ENCODE data around the genes ZNF69, ZNF564 and GET3.

- RAMPAGE, long total RNA, result no peak
- RRBS, 2 experiments, result no CpG with 5 or more reads among the region's 6 CpGs
CAGE:
- cytosol, long polyA minus RNA, result no peak
- cytosol, long polyA plus RNA, result no peak
- long polyA plus RNA, result no peak
- nucleolus, long total RNA, result no peak
- nucleus, long polyA plus RNA, result no peak
- nucleus, long total RNA, result no peak
Observed at GRCh38 chr19:11832308-11832814, 16.2 kb upstream of the ZNF439 start.

DNA sequence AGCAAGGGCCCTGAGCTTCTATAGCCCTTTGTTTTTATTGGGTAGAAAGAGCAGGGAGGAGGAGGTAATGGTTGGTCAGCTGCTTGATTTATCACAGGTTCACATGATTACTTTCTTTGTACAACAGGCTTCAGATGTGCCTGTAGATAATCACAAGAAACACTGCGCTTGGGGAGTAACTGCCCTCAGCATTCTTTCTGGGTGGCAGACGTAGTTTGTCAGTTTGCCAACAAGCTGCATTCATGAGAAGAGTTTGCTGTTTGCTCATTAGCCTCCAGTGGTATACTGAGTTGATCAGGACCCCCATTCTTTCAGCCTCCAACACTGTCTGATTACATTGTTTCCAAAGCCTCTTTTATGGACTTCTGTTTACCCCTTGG lies 4.7 kb upstream of the ZNF439 start:
- RAMPAGE, long total RNA, result no peak
- RRBS, 2 experiments, result no CpG with 5 or more reads among the region's 2 CpGs
CAGE:
- cytosol, long polyA minus RNA, result no peak
- cytosol, long polyA plus RNA, result no peak
- long polyA plus RNA, result no peak
- nucleolus, long total RNA, result no peak
- nucleus, long polyA plus RNA, result no peak
- nucleus, long total RNA, result no peak

DNA sequence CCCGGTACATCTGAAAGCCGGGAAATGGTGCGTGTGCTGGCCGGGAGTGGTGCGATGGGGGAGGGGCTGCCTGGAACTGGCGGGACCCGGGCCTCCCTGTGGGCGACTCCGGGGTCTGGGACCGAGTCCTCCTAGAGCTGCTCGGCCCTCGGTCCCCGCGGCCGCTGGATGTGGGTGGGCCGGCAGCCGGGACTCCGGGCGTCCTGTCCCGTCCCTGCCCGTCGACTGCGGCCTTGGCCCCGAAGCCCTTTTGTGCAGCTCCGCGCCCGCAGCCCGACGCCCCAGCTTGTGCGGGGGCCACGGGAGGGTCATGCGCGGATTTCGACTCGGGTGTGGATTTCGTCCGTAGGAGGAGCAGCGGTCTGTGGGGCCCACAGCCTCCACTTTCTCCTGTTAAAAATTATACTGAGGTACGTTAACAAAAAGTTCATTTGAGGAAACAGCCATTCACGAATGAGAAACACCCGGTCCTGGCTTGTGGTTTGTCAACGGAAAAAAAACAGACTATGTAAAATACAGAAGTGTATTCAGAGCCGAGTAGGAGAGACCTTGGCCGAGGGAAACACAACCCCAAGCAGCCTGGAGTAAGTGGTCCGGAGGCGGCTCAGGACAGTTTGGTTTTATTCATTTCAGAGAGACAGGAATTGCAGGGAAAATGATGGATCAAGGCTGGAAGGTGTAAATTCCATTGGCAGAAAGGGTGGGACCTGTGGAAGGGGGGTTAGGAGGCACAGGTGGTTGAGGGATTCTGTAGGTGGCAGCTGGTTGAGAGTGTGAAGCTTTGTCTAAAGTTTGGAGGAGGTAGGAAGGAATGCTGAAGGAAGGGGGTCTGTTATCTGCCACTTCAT lies 602 bp downstream of the ZNF439 start:
- RAMPAGE, long total RNA, result no peak
- RRBS, 2 experiments, result 2 to 4% methylated on average over 9 of the region's 46 CpGs
CAGE:
- cytosol, long polyA minus RNA, result no peak
- cytosol, long polyA plus RNA, result no peak
- long polyA plus RNA, result no peak
- nucleolus, long total RNA, result no peak
- nucleus, long polyA plus RNA, result no peak
- nucleus, long total RNA, result no peak

GRCh38 chr19:11887602-11888577 lies at the start of gene ZNF69:
Gene ZNF69, plus strand, starts transcription at chr19:11887782.
- RAMPAGE, long total RNA, result no peak
- RRBS, 2 experiments, result 0% methylated on average over 10 of the region's 58 CpGs; no CpG with 5 or more reads in 1 of the 2 experiments
CAGE:
- cytosol, long polyA minus RNA, result no peak
- cytosol, long polyA plus RNA, result no peak
- long polyA plus RNA, result no peak
- nucleolus, long total RNA, result no peak
- nucleus, long polyA plus RNA, result no peak
- nucleus, long total RNA, result no peak

DNA sequence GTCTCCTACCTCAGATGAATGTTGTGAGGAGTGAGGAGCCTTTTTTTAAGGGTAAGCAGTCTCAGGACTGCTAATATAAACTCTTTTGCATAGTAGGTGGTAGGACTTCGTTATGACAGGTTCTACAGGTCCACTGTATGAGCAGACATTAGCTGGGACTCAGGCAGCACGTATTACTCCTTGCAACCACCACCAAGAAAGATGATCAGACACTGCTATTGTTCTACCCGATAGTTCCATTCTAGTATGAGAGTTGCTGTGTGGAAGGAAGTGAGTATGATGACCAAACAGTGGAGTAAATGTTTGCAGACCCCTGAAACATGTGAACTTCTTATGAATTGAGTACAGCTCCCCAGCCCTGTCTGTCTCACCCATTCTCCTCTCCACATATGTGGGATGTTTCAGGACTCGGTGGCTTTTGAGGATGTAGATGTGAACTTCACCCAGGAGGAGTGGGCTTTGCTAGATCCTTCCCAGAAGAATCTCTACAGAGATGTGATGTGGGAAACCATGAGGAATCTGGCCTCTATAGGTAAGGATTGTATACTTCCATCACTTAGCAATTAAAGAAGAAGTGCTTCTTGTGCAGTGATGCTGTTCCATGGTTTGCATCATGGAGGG lies 22.6 kb downstream of the ZNF136 start:
- RAMPAGE, long total RNA, result no peak
- RRBS, 2 experiments, result no CpG with 5 or more reads among the region's 4 CpGs
CAGE:
- cytosol, long polyA minus RNA, result no peak
- cytosol, long polyA plus RNA, result no peak
- long polyA plus RNA, result no peak
- nucleolus, long total RNA, result no peak
- nucleus, long polyA plus RNA, result no peak
- nucleus, long total RNA, result no peak

GRCh38 chr19:12271490-12271775 lies 23.2 kb downstream of the ZNF44 start:
- RAMPAGE, long total RNA, result no peak
- RRBS, 2 experiments, result no CpG with 5 or more reads among the region's 2 CpGs
CAGE:
- cytosol, long polyA minus RNA, result no peak
- cytosol, long polyA plus RNA, result no peak
- long polyA plus RNA, result no peak
- nucleolus, long total RNA, result no peak
- nucleus, long polyA plus RNA, result no peak
- nucleus, long total RNA, result no peak

GRCh38 chr19:12550888-12552038 lies at the start of gene ZNF564:
Gene ZNF564, minus strand, starts transcription at chr19:12551482.
- RAMPAGE, long total RNA, result start-site peak on the minus strand at chr19:12551429-12551498, 143 and 459 reads in 2 replicates
- RRBS, 2 experiments, result under 1 to 2% methylated on average over 8 to 12 of the region's 66 CpGs
CAGE:
- cytosol, long polyA minus RNA, result start-site peak on the minus strand at chr19:12551423-12551433, 15 reads
- cytosol, long polyA plus RNA, result start-site peak on the plus strand at chr19:12551714-12551758, 14 and 16 reads in 2 replicates
- long polyA plus RNA, result start-site peak on the plus strand at chr19:12551710-12551757, 14 and 16 reads in 2 replicates
- nucleolus, long total RNA, result start-site peak on the plus strand at chr19:12551726-12551769, 35 reads
- nucleus, long polyA plus RNA, result no peak
- nucleus, long total RNA, result no peak

DNA sequence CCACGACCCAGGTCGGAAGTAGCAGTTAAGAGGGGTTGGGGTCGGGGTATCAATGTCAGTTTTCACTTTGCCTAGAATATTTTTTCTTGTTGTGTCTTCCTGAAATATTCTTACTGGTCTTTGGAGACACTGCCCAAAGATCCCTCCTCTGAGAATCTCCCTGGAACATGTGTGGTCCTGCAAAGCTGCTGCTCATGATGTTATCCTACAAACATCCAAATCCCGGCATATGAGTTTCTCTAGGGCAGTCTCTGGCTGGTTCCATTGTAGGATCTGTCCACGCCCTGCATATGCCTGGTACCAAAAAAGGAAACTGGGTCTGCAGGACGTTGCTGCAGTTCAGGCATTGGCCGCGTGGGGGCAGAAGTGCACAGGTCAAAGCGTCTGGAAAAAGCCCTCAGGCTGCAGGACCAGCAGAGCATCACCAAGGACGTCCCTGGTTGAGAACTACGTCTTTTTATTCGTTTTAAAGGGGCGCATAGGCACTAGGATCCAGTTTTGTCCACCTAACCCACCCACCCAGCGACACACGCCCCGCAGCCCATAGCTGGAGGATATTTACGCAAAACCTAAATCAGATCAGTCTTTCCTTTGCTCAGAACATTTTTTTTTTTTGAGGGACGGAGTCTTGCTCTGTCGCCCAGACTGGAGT lies 12.7 kb upstream of the ZNF564 start:
- RAMPAGE, long total RNA, result no peak
- RRBS, 2 experiments, result no CpG with 5 or more reads among the region's 19 CpGs
CAGE:
- cytosol, long polyA minus RNA, result no peak
- cytosol, long polyA plus RNA, result no peak
- long polyA plus RNA, result no peak
- nucleolus, long total RNA, result no peak
- nucleus, long polyA plus RNA, result no peak
- nucleus, long total RNA, result no peak

- RAMPAGE, long total RNA, result no peak
- RRBS, 2 experiments, result 2 to 3% methylated on average over 13 to 15 of the region's 25 CpGs
CAGE:
- cytosol, long polyA minus RNA, result start-site peak on the minus strand at chr19:12668959-12668972, 40 reads
- cytosol, long polyA plus RNA, result no peak
- long polyA plus RNA, result no peak
- nucleolus, long total RNA, result no peak
- nucleus, long polyA plus RNA, result no peak
- nucleus, long total RNA, result no peak
Observed at GRCh38 chr19:12668874-12669272, 342 bp downstream of the WDR83OS start.

DNA sequence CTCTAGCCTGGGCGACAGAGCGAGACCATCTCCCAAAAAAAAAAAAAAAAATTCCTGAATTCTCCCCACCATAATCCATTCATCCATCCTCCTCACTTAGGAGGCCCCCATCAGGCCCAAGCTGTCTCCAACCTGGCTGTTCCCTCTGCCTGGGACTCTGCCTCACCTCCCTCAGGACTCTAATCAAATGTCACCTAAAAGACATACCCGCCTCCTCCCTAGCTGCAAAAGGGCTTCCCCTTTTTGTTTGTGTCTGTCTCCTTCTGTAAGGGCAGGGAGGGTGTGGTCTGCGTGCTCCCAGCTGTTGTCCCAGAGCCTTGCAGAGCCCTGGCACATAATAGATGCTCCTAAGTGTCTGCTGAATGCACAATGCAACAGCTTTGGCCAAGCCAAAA lies 4.5 kb downstream of the TRIR start:
- RAMPAGE, long total RNA, result no peak
- RRBS, 2 experiments, result no CpG with 5 or more reads among the region's 4 CpGs
CAGE:
- cytosol, long polyA minus RNA, result no peak
- cytosol, long polyA plus RNA, result no peak
- long polyA plus RNA, result no peak
- nucleolus, long total RNA, result no peak
- nucleus, long polyA plus RNA, result no peak
- nucleus, long total RNA, result no peak

DNA sequence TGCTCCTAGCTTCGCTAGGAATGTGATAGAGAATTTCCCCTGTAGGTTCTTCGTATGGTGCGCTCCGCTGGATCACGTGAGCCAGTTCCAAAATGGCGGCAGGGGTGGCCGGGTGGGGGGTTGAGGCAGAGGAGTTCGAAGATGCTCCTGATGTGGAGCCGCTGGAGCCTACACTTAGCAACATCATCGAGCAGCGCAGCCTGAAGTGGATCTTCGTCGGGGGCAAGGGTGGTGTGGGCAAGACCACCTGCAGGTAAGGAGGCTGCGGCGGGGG lies at the start of gene GET3:
Gene GET3 (plus strand): TSS at position 84 of the 274 bp plus-strand sequence.
- RAMPAGE, long total RNA, result start-site peak on the plus strand centred at position 101 of the sequence, 49 bp wide, 108 and 77 reads in 2 replicates
- RRBS, 2 experiments, result no CpG with 5 or more reads among the region's 15 CpGs
CAGE:
- cytosol, long polyA minus RNA, result no peak
- cytosol, long polyA plus RNA, result start-site peak on the plus strand centred at position 80 of the sequence, 10 bp wide, 73 and 77 reads in 2 replicates
- long polyA plus RNA, result start-site peak on the plus strand centred at position 77 of the sequence, 7 bp wide, 50 and 61 reads in 2 replicates
- nucleolus, long total RNA, result start-site peak on the plus strand centred at position 92 of the sequence, 50 bp wide, 26 reads
- nucleus, long polyA plus RNA, result start-site peak on the plus strand centred at position 80 of the sequence, 10 bp wide, 75 and 78 reads in 2 replicates
- nucleus, long total RNA, result no peak

GRCh38 chr19:12789774-12790637 lies 1.3 kb upstream of the JUNB start:
- RAMPAGE, long total RNA, result no peak
- RRBS, 2 experiments, result 2% methylated on average over 3 to 13 of the region's 71 CpGs
CAGE:
- cytosol, long polyA minus RNA, result start-site peak on the minus strand at chr19:12789897-12789903, 8 reads
- cytosol, long polyA plus RNA, result no peak
- long polyA plus RNA, result no peak
- nucleolus, long total RNA, result start-site peak on the plus strand at chr19:12790220-12790262, 10 reads
- nucleus, long polyA plus RNA, result no peak
- nucleus, long total RNA, result no peak

DNA sequence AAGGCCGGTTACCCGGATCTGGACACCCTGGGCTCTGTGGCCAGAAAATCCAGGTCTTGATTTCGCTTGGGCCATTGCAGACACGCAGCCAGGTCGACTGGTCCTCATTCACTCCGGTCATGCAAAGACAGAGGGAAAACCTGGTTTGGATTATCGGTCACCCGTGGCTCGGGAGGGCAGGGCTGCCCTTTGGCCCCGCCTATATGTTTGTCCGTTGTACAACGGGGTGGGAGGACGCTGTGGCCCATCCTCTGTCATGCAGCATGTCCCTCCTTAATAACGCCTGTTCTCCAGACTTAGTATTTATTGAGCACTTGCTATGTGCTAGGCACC lies 1.9 kb upstream of the RTBDN start:
- RAMPAGE, long total RNA, result no peak
- RRBS, 2 experiments, result 4% methylated on average over 4 of the region's 14 CpGs; no CpG with 5 or more reads in 1 of the 2 experiments
CAGE:
- cytosol, long polyA minus RNA, result no peak
- cytosol, long polyA plus RNA, result no peak
- long polyA plus RNA, result no peak
- nucleolus, long total RNA, result no peak
- nucleus, long polyA plus RNA, result no peak
- nucleus, long total RNA, result no peak

- RAMPAGE, long total RNA, result no peak
- RRBS, 2 experiments, result no CpG with 5 or more reads among the region's 42 CpGs
CAGE:
- cytosol, long polyA minus RNA, result no peak
- cytosol, long polyA plus RNA, result no peak
- long polyA plus RNA, result no peak
- nucleolus, long total RNA, result no peak
- nucleus, long polyA plus RNA, result no peak
- nucleus, long total RNA, result no peak
Observed at GRCh38 chr19:12946073-12946778, 564 bp downstream of the RAD23A start.

- RAMPAGE, long total RNA, result no peak
- RRBS, 2 experiments, result 63 to 65% methylated on average over 4 to 10 of the region's 27 CpGs
CAGE:
- cytosol, long polyA minus RNA, result no peak
- cytosol, long polyA plus RNA, result no peak
- long polyA plus RNA, result no peak
- nucleolus, long total RNA, result no peak
- nucleus, long polyA plus RNA, result no peak
- nucleus, long total RNA, result no peak
Observed at GRCh38 chr19:13006571-13007322, 11.5 kb downstream of the NFIX start.

GRCh38 chr19:13009809-13010599 lies 14.7 kb downstream of the NFIX start:
- RAMPAGE, long total RNA, result no peak
- RRBS, 2 experiments, result 25 to 85% methylated on average over 12 of the region's 50 CpGs
CAGE:
- cytosol, long polyA minus RNA, result no peak
- cytosol, long polyA plus RNA, result no peak
- long polyA plus RNA, result no peak
- nucleolus, long total RNA, result no peak
- nucleus, long polyA plus RNA, result no peak
- nucleus, long total RNA, result no peak

- RAMPAGE, long total RNA, result no peak
- RRBS, 2 experiments, result no CpG with 5 or more reads among the region's 33 CpGs
CAGE:
- cytosol, long polyA minus RNA, result no peak
- cytosol, long polyA plus RNA, result no peak
- long polyA plus RNA, result no peak
- nucleolus, long total RNA, result no peak
- nucleus, long polyA plus RNA, result no peak
- nucleus, long total RNA, result no peak
Observed at GRCh38 chr19:13022794-13023848, 27.8 kb downstream of the NFIX start.

GRCh38 chr19:13068081-13068552 lies 34.5 kb downstream of the LYL1 start:
- RAMPAGE, long total RNA, result no peak
- RRBS, 2 experiments, result no CpG with 5 or more reads among the region's 2 CpGs
CAGE:
- cytosol, long polyA minus RNA, result no peak
- cytosol, long polyA plus RNA, result no peak
- long polyA plus RNA, result no peak
- nucleolus, long total RNA, result no peak
- nucleus, long polyA plus RNA, result no peak
- nucleus, long total RNA, result no peak

- RAMPAGE, long total RNA, result no peak
- RRBS, 2 experiments, result no CpG with 5 or more reads among the region's 7 CpGs
CAGE:
- cytosol, long polyA minus RNA, result no peak
- cytosol, long polyA plus RNA, result no peak
- long polyA plus RNA, result no peak
- nucleolus, long total RNA, result no peak
- nucleus, long polyA plus RNA, result no peak
- nucleus, long total RNA, result no peak
Observed at GRCh38 chr19:13072251-13072619, 30.4 kb downstream of the LYL1 start.

DNA sequence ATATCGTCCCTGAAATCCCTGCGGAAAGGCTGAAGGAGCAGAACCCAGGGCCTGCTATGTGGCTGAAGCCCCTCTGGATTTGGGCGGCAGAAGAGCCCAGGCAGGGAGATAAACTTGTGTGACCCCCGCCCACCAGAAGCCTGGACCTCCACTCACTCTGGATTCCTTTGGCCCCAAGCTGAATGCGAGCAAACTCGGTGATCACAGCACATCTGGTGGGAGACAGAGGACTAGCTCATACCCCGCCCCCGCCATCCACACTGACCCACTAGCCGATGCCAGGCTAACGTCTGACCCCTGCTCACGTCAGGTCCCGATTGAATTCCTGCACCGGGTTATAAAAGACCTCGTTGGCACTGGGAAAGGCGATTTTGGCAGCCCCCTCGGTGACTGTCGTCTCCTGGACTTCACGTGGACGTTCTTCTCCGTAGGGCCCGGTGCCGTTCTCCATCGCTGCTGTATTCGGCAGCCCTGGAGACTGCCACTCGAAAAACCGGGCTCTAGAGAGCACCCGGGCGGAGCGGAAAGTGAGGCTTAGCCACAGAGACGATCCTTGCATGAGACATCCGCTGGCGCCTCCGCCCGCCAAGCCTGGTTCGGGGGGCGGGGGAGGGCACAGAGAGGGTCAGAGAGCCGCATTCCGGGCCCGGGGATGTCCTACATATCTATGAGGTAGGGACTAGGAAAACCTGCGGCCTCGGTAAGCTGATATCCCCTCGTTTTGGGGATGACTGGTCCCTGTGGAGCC lies 525 bp downstream of the TRMT1 start:
- RAMPAGE, long total RNA, result no peak
- RRBS, 2 experiments, result 1 to 2% methylated on average over 3 to 9 of the region's 42 CpGs
CAGE:
- cytosol, long polyA minus RNA, result no peak
- cytosol, long polyA plus RNA, result no peak
- long polyA plus RNA, result no peak
- nucleolus, long total RNA, result no peak
- nucleus, long polyA plus RNA, result no peak
- nucleus, long total RNA, result no peak

Data from GM12878 (cell line).